Osteocyte (in vitro differentiated cells): ENCODE measurements around a stretch of chr6.

DNA sequence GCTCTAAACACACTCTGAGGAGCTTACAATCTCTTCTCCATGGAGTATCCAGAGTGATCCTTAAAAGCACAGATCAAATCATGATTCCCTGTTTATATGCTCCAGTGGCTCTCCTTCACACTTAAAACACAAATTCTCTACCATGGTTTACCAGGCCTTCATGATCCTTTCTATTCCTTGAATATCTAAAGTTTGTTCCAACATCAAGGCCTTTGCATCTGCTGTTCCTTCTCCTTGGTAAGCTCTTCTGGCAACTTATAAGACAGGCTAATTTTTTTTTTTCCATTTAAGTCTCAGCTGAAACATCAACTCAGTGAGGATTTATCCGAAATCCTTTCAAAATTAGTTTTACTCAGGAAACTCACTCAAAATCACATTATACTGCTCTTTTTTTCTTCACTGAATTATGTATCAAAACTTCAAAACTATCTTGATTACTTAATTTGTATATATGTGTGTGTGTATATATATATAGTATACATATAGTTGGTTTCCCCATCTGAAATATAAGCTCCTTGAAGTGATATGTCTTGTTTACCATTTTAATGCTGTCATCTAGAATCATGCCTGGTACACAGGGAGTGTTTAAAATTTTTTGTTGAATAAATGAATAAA lies 143.6 kb upstream of the THEMIS start:
- PRO-cap: no peak

GRCh38 chr6:128067923-128068604 lies 167.2 kb upstream of the THEMIS start:
- PRO-cap: no peak

- PRO-cap: no peak
These were observed 180.6 kb downstream of the PTPRK start for GRCh38 chr6:128339688-128340324.

DNA sequence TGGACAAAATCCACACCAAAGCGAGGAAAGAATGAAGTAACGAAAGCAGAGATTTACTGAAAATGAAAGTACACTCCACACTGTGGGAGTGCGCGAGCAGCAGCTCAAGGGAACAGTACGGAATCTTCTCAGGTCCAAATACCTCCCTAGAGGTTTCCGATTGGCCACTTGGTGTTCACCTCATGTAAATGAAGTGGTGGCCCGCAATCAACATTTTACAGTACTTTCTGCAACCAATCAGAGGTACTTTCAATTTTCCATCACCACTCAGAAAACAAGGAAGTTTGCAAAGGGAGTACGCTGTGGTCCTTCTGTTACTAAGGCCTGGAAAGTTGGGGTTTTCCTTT lies 122.4 kb downstream of the PTPRK start:
- PRO-cap: no peak

DNA sequence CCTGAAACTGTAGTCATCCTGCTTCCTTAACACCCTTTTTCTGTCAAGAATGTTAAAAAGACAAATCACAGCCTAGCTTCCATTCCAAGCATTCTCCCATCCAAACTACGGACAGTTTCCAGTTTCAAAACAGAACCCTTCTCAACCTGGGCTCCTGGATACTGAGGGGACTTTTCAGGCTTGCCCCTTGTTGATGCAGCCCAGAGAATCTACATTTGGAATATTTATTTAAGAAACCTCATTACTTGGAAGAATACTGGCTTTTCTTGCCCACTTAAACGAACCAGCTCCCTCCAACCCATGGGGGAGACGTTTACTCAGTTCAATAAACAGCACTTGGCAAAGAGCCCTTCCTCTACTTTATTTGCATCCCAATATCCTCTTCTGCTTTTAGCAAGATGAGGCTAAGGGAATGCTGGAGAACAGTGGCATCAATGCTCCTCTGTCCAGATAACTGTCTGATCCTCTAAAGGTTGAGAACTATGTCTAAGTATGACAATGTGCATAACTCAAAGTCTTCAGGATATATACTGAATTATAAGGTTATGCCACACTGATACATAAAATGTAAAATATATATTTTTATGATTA lies 22.2 kb downstream of the PTPRK start:
- PRO-cap: no peak

- PRO-cap: no peak
These were observed 34.6 kb upstream of the LAMA2 start for GRCh38 chr6:128848247-128848872.

DNA sequence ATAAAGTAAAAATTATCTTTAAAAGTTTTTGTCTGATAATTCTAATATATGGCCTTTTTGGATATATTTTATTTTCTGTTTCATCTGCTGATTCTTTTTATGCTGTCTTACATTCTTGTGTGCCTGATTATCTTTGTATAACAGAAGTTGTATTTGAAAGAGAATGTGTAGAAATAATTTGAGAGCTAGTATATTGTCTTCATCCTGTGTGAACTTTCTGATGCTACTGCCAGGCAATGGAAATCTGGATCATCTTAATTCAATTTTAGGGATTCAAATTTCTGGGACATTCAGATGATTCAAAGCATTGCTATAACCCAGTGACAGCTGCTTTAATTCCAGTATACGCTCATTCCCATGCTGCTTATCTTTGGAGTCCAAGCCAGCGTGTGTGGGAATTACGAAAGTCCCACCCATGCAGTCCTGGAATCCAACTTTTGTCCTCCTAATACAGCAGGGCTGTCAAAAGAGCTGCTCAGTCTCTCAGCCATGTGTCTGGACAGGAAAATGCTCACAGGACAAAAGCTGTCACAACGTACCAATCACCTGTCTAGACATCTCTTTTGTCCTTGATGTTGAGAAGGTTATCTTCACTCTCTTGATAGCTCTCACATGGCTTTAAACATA lies 219.7 kb downstream of the LAMA2 start:
- PRO-cap: no peak

- PRO-cap: no peak
These were observed 2.6 kb downstream of the L3MBTL3 start for GRCh38 chr6:130020840-130021599.

- PRO-cap: no peak
These were observed 787 bp downstream of the TMEM200A start for GRCh38 chr6:130366545-130367062.

DNA sequence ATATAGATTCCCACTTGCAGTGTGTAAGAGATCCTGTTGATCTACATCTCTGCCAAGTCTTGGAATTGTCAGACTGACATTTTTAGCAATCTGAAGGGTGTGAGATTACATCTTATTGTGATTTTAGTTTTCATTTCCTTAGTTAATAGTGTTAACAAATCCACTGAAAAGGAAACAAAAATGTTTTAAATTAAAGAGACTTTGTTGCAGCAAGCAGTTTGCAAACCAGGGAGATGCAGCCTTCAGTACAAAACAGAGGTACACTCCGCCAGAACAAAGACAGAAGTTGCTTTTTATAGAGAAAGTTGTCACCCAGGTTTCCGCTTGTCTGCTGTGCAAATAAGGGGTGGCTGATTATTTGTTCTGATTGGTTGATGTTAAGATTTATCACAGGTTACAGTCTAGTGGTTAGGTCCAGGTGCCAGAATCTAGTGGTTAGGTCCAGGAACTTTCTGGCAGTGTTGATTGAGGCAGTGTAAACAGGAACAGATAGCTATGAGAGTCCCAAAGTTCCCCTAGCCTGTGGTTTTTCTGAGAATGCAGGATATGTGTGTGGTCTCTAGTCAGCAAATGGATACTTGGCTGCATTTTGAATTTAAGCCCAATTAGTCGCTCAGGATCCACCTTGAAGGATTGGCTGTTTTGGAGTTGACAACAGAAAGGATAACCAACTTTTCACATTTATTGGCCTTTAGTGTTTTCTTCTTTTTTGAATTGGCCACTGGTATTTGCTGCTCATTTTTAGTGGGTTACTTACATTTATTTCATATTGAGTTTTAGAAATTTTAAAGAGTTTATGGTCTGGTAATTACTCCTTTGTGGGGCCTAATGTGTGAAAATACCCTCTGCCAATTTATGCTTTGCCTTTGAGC lies 147.9 kb downstream of the TMEM200A start:
- PRO-cap: no peak

- PRO-cap: no peak
These were observed 55.2 kb downstream of the SMLR1 start for GRCh38 chr6:130882320-130882863.

DNA sequence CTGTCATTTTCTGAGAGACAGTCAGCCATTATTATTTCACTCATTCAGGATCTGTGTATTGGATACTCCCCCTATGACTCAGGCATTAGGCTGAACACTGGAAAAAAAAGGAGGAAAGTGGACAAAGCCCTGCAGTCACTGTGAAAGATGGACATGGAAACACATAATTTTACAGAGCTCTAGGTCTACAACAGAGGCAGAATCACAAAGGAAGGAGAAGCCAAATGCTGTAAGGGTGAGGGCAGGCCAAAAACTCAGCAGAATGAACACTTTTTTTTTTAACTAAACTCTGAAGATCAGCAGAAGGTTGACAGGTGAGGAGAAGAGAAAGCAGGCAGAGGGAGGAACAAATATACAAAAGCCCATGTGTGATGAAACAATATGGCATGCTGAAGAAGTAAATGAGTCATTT lies 39.1 kb downstream of the EPB41L2 start:
- PRO-cap: no peak

DNA sequence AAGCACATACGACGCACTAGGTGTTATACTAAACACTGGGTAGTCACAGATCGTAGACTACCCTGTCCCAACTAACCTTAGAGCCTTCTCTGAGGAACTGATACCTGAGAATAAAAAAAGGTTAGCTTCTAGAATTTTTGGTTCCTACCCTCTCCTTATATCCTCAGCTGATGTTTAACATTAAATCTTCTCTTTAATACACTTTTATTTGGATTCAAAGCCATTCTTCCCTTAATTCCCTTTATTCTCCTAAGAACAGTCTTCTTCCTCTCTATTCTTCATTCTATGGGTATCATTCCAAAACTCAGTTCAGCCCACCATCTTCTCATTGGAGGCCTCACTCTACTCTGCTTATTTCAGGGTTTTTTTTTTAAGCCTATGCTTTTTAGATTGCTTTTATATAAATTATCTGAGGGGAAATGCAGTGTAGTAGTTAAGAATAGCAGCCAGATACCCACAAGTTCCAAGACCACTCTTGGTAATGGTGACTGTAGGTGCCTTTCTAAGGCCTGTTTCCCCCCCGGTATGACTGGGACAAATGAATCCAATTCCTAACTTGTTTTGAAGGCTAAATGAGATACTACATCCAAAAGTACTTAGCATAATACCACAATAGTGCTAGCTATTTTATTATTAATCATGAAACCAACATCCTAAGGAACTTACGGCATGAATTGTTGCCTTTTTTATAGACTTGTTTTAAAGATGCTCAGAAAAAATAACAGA lies 38.2 kb downstream of the EPB41L2 start:
- PRO-cap: no peak

GRCh38 chr6:131282579-131282845 lies 147.2 kb downstream of the AKAP7 start:
- PRO-cap: no peak

DNA sequence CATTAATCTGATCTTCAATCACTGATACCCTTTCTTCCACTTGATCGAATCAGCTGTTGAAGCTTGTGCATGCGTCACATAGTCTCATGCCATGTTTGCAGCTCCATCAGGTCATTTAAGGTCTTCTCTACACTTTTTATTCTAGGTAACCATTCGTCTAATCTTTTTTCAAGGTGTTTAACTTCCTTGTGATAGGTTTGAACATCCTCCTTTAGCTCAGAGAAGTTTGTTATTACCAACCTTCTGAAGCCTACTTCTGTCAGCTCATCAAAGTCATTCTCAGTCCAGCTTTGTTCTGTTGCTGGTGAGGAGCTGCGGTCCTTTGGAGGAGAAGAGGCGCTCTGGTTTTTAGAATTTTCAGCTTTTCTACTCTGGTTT lies 42.1 kb upstream of the ARG1 start:
- PRO-cap: no peak

- PRO-cap: no peak
These were observed 10.7 kb upstream of the ARG1 start for GRCh38 chr6:131562205-131562863.

DNA sequence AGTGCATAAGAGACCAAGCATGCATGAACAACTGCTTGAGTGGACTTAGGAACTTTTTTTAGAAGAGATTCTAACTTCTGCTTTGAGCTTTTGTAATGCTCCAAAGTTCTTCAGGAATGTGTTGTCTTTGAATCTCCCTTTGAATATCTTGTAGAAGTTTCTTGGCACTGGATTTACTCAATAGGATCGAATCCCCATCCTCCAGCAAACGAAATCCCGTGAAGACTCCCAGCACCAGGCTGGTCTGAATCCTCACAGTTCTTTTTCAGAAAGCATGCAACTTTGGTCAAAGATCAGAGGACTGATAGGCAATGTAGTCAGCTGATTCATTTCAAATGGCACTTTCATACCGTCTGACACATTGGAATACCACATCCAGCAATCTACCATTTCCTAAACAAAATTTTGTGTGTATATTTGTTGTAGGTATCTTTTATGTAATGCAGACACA lies 33.3 kb downstream of the ENPP1 start:
- PRO-cap: no peak

DNA sequence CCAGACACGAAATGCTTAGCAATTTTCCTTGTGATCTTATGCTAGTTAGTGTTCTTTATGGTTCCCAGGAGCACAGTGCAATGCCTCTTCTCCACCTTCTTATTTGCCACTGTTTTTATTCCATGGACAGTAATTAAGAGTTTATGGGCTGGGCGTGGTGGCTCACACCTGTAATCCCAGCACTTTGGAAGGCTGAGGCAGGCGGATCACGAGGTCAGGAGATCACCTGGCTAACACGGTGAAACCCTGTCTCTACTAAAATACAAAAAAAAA lies 55.6 kb downstream of the ENPP1 start:
- PRO-cap: no peak

- PRO-cap: bidirectional peak, plus-strand start at chr6:131950881, minus-strand start at chr6:131950621; bidirectional peak, plus-strand start at chr6:131950974, minus-strand start at chr6:131950979
These were observed 487 bp downstream of the CCN2 start for GRCh38 chr6:131950751-131951019.

DNA sequence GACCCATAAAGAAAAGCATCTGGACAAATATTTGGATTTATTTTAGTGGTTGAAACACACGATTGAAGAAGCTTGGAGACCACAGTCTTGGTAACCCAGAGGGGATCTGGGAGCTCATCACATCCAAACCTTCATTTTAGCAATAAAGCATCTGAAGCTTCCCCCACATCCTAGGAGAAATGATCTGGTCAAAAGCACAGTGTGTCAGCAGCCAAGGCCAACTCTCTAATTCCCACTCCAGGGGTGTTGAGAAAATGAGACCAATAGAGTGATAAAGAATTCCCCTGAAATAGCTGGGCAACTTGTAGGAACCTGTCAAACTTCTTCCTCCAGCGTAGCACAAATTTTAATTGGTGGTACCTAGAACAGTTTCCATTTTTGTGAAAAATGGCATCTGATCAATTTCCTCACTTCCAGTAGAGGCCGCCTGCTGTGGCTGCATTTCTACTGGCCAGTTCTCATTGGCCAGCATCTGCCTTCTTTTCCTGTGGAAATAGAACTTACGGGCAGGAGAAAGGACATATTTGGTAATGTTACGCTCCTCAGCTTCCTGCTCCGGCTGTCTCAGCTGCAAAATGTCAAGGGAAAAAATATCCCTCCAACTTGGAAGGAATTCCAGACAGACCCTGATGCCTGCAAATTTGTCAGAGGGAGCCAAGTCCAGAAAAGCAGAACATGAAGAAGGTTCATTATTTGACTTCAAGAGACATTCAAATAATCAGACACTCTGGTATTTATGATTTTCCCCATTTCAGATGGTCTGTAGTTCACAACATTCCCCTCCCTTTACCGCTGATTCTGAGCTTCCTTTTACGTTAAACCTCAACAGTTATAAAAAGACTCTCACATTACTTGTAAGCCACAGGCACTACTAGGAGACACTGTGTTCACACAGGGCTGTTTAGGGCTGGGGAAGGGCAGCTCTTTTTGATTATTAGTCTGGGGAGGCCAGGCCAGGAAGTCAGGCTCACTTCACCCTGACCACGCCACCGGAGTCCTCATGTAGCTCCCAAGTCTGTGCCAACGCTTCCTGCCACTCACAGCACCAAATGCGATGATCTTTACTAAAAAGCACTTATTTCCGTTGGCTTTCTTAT lies 179.4 kb upstream of the CCN2 start:
- PRO-cap: no peak